ENCODE measurements around the gene DNAH7.

- RRBS, 2 experiments = no CpG with 5 or more reads among the region's 3 CpGs
Measured at GRCh38 chr2:191007318-191007795, 6.6 kb downstream of the STAT1 start.

DNA sequence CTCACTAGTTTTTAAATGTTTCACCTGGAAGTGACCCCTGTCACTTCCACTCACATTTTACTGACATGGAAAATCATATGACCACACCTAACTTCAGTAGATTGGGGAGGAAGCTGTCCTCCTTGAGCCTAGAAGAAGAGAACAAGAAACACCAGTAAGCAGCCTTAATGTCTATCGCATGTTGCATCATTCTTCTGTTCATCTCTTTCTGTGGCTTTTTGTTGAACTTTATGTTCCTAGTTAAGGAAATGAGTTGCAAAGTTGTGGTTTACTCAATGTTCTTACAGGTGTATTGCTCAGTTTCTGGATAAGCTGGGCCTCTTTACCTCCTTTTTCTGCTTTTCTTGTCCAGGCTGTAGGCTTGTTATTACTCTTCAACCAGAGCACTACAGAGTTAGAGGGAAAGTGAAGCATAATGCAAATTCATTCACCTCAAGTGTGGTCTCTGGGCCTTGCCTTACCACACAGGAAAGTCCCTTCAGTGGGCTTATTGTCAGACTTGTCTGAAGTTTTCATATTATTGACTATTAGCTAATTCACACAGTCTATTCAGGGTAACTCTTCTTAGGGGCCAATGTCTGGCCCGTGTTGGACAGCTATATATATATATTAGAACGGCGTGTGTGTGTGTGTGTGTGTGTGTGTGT, 43.2 kb upstream of the STAT4 start:
- RRBS, 2 experiments = no CpG with 5 or more reads among the region's 4 CpGs

DNA sequence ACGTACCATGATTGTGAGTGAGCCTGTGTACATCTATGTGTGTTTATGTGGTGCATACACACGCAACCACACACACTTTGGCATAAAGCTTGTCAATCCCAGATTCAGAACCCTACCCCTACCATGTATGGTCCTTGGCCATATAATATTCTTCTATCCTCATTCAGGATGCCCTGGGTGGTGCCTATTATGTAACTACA, 11.3 kb upstream of the MYO1B start:
- RRBS, 2 experiments = no CpG with 5 or more reads among the region's 2 CpGs

GRCh38 chr2:191363547-191364026, 118.4 kb downstream of the MYO1B start:
- RRBS, 2 experiments = no CpG with 5 or more reads among the region's 6 CpGs

GRCh38 chr2:191390620-191391064, 145.4 kb downstream of the MYO1B start:
- RRBS, 2 experiments = no CpG with 5 or more reads among the region's 5 CpGs

DNA sequence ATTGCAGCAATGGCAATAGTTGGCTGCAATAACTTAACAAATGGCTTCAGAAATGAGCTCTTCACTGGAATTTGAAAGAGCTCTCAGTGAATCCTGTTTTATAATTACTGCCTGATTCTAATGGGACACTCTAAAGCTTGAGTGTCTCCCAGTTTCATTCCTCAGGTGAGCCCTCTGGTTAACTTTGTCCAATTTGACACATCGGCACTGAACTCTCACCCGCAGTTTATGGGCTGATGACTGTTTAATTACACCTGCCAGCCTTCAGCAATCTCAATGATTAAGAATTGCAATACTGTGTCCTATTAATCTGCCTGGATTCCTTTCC, 110.8 kb upstream of the NABP1 start:
- RRBS, 2 experiments = no CpG with 5 or more reads among the region's 2 CpGs

GRCh38 chr2:191617360-191618055, 60.4 kb upstream of the NABP1 start:
- RRBS, 2 experiments = no CpG with 5 or more reads among the region's 5 CpGs

DNA sequence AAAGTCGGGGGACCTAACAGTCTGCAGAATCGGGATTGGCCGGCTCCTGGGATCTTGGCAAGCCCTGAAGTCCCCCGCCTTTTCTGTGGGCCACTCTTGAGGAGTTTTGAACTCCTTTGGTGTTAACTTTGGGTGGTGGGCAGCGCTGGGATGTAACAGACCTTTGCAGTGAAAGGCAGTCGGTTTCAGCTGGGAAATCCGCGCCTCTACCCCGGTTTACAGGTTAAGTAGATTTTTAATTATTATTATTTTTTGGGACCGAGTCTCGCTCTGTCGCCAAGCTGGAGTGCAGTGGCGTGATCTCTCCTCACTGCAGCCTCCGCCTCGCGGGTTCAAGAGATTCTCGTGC, 1.2 kb downstream of the NABP1 start:
- RRBS, 2 experiments = no CpG with 5 or more reads among the region's 17 CpGs

DNA sequence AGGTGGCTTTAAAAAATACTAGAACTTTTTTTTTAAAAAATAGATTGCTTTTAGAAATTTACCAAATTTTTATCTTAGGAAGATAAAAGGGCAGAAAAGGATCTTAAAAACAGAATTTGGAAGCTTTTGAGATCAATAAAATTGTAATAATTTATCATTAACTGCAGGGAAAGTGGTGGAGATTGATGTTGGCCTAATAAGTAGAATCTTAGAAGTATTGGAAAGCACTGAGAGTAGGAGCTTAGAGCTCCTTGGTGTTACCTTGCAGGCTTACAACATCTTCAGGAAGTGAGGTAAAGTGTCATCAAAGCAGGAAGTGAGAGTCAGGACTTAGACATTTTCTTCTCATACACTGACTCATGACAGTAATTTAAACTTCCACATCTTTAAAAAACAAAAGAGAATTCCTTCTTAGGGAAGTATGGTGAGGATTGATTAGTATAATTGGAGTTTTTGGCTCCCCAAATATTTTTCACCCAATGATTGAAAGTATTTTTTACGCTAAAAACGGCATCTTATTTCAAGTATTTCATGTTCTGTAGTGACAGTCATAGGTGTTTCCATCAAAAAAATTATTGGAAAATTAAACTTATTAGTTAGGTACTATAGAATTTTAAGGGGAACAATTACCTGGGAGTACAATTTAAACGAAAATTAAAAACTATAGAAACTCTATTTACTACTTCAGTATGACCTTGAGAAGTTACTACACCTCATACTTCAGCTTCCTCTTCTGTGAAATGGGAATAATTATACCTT, 2.3 kb downstream of the NABP1 start:
- RRBS, 2 experiments = no CpG with 5 or more reads among the region's 3 CpGs

DNA sequence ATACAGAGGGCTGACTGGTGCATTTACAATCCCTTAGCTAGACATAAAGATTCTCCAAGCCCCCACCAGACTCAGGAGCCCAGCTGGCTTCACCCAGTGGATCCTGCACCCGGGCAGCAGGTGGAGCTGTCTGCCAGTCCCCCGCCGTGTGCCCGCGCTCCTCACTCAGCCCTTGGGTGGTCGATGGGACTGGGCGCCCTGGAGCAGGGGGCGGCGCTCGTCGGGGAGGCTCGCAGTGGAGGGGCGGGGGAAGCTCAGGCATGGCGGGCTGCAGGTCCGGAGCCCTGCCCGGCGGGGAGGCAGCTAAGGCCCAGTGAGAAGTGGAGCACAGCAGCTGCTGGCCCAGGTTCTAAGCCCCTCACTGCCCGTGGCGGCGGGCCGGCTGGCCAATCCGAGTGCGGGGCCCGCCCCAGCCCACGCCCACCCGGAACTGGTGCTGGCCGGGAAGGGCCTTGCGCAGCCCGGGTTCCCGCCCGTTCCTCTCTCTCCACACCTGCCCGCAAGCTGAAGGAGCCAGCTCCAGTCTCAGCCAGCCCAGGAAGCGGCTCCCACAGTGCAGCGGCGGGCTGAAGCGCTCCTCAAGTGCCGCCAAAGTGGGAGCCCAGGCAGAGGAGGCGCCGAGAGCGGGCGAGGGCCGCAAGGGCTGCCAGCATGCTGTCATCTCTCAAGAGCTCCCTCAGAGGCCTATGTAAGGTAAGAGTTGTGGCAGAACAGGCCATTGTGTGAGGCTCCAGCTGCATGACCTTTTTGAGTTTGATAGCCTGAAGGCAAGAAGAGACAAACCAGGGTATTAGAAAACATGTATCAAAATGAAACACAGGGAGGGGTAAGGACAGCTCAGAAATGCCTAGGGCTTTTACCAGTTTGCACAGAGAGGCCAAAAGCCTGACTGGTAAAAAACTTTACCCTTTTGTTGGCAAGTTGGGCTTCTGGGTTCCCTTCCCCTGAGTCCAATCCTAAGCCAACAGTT, 1307.9 kb upstream of the TMEFF2 start:
- RRBS, 2 experiments = no CpG with 5 or more reads among the region's 42 CpGs

- RRBS, 2 experiments = no CpG with 5 or more reads among the region's 5 CpGs
Measured at GRCh38 chr2:195532848-195533429, 124.1 kb upstream of the SLC39A10 start.

DNA sequence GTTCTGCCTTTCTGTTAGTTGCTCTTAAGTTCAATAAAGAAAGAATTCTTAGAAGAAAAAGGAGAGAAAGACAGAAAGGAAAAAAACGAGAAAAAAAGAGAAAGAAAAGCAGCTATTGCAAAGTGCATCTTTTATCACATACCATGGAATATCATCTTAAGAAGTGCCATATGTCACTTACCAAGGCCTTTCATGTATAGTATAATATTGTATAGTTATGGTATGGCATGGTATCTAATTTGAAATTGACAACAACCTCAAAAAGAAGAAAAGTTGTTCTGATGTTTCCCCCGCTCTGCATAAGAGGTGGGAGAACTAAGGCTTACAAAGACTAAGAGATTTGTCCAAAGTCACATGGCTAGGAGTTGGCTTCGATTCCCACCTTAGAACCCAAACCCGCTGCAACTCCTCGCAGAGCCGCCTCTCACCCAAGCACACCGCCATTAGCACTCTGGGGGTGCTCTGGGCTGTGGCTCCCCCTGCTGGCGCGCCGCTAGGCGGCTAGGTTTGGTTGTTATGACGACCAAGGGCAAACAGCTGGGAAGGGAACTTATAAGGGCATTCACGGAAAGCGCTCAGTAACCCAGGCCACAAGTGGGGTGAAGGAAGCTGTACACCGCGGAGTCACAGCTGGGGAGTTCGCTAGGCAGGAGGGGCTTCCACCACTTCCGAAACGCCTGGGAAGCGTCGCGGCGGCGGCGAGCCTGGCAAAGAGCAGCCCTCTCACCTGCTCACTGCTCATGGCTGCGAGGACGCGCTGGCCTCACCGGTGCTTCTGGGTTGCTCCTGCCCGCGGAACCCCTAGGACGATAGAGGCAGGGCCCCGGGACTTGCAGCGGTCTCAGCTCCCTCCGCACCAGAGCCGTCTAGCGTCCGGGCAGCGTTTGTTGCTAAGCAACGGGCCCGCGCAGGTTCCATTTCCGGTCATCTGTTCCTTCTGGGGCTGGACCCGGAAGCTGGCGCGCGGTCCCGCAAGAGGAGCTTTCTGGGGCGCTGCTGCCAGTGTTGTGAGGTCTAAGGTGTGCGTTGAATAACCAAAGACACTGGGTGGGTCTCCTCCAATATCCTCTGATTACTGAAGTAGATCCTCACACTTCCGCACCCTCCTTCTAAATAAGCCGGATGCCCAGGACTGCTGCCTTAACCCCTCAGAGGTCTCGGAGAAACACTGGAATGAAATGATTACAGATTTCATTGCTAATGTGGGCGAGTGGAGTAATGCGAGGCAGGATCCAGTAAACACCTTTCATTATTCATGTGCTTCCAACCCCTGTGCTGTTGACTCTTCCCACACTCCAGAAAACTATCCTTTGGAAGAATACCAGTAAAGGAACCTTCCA, at the start of gene DNAH7:
DNAH7 (minus strand) TSS at position 868 of the 1,340 bp plus-strand sequence.
- RRBS, 2 experiments = 1 to 2% methylated on average over 15 of the region's 55 CpGs

GRCh38 chr2:196131872-196132447, 39.4 kb downstream of the STK17B start:
- RRBS, 2 experiments = no CpG with 5 or more reads among the region's 6 CpGs

- RRBS, 2 experiments = no CpG with 5 or more reads among the region's 3 CpGs
Measured at GRCh38 chr2:196157670-196157863, 13.8 kb downstream of the STK17B start.

- RRBS, 2 experiments = no CpG with 5 or more reads among the region's 6 CpGs
Measured at GRCh38 chr2:196162379-196163110, 8.8 kb downstream of the STK17B start.

GRCh38 chr2:196163111-196163707, 8.2 kb downstream of the STK17B start:
- RRBS, 2 experiments = no CpG with 5 or more reads among the region's 5 CpGs

DNA sequence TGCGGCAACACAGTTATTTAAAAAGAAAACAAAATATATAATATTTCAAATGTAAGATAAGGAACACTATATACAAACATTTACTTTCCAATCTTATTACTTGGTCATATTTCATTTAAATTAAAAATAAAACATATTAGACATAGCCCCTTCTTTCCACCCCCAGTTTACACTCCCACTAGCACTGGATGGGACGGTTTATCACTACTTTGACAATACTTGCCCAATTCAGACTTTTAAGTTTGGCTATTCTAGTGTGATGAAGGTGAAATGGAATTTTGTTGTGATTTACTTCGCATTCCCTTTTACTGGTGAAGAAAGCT, 6.1 kb downstream of the STK17B start:
- RRBS, 2 experiments = no CpG with 5 or more reads among the region's 3 CpGs

DNA sequence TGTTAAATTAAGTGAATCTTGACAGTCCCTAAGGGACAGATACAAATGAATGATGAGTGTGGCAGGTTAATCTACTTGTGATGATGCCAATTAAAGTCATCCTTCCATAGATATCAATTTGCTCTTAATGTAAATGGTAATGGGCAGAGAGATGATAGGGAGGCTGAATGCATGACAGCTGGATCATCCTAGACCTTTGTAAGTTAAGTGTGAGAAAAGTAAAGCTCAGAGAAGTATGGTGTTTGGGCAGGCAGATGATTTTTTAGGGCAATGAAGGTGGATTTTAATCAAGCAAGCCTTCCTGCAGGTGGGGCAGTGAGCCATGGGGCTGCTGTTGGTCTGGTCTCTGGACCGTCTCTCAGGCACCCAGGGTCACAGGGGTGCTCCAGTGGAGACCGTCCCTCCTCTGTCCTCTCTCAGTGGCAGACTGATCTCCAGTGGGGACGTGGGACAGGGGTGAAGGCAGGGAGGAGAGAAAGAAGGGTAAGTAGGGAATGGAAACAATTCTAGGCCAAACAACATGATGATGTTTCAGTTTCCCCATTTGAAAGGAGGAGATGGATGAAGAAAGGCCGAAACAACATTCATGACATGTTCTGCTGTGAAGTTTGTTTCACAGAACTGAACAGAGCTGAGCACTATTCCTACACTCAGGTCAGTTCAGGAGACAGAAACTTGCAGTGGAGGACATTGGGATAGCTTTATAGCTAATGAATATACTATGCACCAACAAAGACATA, 69.9 kb upstream of the STK17B start:
- RRBS, 2 experiments = no CpG with 5 or more reads among the region's 4 CpGs

DNA sequence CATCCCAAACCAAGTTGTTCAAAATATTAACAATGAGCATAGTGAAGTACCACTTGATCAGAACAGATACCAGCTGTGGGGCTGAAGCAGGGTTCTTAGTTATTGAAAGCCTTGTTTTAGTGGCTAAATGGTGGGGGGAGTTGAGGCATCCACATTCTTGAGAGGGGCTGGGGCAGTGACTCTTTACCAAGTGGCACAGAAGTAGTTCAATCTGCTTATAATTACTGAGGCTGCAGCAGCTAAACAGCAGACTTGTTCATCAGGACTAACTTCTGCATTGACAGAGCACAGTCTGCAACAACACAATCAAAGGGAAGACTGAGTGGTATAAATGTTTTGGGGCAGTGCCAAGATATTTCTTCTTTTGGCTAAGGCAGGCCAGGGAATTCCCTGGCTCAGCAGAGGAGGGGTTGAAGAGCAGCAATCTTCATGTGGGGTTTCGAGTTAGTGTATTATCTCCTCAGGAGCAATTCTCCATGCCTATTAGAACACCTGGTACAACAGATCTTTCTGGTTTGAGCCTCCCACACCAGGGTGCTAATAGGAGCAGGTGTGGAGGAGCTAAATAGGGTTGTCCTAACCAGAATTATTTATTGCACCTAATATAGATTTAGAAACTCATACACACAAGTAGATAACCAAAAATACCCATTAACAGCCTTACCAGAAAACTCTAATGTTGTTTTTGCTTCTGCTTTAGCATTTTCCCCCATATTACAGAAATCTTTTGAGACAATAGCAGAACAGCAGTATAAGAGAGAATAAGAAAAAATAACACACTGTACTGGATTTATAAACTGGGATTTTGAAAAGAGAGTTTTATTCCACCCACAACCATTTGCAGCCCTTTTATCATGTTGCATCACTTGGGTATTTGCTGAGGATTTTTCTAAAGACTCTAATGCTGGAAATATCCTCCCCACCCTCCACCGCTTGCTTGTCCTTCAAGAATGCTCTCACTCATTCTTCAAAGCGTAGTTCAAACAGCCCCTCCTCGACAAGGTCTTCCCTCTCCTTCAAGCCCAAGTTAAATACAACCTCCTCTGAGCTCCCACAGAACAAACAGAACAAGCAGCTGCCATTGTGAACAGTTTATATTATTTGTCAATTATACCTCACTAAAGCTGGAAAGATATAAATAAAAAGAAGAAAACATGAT, 103.2 kb upstream of the STK17B start:
- RRBS, 2 experiments = no CpG with 5 or more reads among the region's 4 CpGs

DNA sequence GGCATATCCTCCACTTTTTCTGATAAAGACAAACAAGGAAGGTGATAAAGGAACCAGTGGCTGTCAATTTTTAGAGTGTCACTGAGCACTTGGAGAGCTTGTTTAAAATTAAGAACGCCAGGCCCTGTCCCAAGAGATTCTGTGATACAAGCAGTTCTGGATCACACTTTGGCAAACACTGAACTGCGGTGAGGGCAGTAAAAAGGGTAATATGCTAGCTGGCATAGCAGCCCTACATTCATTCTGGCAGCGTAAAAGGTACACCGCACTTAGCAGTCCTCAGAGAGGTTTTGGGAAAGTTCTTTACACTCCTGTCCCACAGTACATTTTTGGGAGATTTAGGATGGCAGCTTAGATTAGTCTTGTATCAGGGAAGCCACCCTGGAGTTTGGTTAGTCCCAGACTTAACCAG, 55.2 kb downstream of the HECW2 start:
- RRBS, 2 experiments = no CpG with 5 or more reads among the region's 4 CpGs

All from LNCaP clone FGC (cell line).